Measurements from ENCODE around the genes ZNF862, ZNF775 and GIMAP1.

DNA sequence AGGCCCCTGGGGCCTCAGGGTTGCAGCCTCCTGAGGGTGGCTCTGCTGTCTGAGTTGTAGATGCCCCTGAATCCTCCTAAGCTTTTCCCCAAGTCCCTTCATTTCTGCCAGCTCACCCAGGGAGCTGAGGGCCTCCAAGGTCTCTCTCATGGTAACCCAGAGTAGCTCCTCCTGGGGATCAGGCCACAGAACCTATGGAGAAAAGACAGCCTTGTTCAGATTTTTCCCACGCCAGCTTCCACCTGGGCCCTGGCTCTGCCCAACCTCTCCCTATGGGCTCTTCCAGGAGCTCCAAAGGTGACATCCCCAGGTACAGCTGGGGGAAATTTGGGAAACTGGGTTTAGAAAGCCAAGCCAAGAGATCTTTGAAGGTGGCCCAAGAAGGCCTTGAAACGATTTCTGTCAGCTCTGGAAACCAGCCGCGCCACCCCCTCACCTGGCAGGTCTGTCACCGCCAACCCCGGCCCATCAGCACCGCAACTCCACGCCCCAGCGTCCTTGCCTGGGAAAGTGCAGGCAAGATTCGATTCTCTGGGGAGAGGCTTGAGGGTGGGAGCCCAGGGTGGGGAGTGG, 2.4 kb downstream of the ZNF467 start:
- RRBS: no CpG with 5 or more reads among the region's 10 CpGs

DNA sequence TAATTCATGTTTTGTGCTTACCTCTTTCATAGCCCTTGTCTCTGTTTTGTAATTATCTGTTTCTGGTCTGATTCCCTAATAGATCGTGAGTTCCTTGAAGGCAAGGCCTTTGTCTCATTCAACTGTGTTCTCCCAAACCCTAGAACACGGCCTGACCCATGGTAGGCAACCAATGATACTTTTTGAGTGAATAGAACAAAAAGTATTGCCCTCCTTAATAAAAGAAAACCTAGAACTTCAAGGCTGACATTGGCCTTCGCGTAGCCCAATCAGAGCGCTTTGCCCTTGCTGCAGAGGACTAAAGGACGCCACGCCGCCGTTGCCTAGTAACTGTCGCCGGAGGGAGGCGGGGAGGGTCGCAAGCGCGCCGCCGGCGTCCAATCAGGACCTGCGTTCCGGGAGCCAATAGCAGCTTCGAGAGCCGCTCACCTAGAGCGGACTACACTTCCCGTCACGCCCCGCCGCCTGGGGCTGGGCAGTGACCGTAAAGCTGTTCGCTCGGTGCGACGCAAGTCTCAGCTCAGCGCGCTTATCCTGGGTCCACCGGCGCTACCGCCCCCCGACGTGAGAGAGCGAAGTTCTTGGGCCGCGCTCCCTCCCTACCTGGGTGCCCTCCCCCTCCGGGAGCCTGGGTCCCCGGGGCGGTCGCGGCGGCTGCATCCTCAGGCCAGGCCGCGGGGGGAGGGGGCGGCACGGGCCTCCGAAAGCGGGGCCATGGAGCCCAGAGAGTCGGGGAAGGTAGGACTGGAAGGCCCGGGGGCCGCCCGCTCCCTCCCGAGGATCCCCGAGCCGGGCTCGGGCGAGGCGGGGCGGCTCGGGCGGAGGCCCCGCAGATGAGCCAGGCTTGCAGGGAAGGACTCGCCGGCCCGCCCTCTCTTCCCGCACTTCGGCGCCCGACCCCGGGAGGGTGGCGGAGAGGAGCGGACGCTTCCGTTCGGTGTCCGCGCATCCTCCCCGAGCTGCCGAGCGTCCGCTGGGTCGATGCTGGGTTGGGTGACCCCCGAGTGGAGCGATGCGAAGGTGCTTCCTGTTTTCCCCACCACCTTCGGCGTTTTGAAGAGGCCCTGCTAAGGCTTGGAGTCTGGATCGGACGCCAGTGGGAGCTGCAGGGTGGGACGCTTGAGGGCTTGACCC, at the start of gene ZNF862:
ZNF862 (plus strand) TSS at position 478 of the 1,134 bp plus-strand sequence.
- RRBS: 2% methylated on average over 30 of the region's 96 CpGs

DNA sequence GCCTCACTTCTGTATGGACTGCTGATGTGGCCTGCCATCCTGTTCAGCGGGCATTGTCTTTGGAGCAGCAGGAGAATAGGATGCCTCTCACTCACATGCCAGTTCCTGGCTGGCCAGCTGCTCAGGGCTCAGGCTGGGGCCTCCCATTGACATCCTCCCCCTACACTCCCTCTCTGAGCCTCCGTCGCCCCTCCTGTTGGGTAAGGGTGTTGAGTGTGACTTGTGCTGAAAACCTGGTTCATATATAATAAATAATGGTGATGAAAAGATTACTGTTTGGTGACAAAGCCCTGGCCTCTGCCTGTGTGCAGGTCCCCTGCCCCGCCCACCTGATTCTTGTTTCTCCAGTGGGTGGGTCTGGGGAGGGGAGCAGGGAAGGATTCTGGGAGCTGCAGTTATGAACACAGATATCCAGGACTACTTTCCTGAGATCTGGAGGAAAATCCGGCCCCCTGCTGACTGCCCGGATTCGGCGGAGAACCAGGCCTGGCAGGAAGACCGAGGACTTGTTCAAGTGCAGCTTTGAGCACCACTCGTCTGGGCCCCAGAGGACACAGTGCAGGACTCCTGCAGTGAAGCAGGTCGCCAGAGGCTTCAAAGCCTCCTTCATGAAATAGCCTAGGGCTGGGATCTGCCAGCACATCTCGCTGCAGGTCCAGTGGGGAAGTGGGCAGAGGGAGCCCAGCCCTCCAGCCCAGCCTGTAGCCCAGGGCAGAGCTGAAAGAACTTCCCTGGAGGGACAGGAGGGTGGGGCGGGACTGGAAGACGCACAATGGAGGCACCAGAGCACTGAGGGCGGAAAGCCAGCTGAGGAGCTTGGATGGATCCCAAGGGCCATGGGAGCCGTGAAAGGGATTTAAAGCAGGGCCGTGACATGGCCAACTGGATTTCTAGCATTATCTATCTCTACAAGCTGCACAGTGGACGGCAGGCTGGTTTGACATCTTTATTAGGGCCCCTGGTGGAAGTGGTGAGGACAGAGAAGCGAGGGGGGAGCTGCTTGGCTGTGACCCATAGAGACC, 7.0 kb downstream of the ATP6V0E2 start:
- RRBS: no CpG with 5 or more reads among the region's 19 CpGs

GRCh38 chr7:150324030-150325093, 1.0 kb upstream of the ACTR3C start:
- RRBS: no CpG with 5 or more reads among the region's 15 CpGs

- RRBS: 5% methylated on average over 20 of the region's 52 CpGs
Observed at GRCh38 chr7:150379202-150379741, at the start of gene ZNF775. Gene ZNF775 (plus strand): TSS chr7:150379330.

DNA sequence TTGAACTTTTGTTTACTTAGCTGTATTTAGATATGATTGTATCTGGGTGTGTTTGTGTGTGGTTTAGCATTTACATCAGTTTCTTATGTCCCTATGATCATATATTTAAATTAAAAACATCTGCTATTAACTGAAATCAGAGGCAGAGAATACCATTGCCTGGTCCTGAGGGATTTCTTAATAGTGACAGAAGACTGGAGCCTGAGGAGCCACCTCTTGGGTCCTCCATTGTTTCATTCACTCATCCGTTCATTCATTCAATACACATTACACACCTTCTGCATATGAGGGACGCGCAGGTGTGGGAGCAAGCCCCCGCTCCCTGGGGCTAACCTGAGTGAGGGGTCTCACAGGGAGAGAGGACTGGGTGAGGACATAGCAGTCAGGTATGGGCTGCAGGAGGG, 4.0 kb downstream of the ZNF775 start:
- RRBS: no CpG with 5 or more reads among the region's 4 CpGs

- RRBS: no CpG with 5 or more reads among the region's 8 CpGs
Observed at GRCh38 chr7:150476605-150477164, 26.3 kb downstream of the GIMAP8 start.

- RRBS: no CpG with 5 or more reads among the region's 2 CpGs
Observed at GRCh38 chr7:150518239-150518538, 3.5 kb downstream of the GIMAP7 start.

DNA sequence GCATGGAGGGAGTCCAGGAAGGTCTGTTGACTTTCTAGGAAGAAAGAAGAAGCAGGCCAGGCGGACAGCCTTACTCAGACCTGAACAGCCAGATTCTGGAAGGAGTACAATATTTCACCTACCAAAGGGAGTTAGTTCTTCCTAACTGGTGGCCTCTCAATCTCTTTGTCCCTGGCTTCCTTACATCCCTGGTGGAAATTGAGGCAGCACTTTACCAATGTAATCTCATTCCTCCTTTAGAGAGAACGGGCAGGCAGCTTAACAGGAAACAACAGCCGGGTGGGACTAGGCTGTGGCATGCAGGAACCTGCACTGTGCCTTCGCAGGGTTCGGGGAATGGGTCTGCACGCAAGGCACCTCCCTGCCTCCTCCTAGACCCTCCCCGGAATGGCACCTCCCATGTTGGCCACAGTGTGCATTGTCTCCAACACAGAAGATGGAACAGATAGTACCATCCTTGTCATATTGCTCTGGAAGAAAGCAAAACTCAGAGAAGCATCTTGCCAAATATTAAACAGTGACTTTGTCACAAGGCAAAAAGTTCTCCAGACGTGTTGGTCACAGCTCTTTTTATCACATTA, 796 bp downstream of the GIMAP6 start:
- RRBS: no CpG with 5 or more reads among the region's 8 CpGs

GRCh38 chr7:150668287-150668918, 17.1 kb upstream of the GIMAP2 start:
- RRBS: no CpG with 5 or more reads among the region's 3 CpGs

DNA sequence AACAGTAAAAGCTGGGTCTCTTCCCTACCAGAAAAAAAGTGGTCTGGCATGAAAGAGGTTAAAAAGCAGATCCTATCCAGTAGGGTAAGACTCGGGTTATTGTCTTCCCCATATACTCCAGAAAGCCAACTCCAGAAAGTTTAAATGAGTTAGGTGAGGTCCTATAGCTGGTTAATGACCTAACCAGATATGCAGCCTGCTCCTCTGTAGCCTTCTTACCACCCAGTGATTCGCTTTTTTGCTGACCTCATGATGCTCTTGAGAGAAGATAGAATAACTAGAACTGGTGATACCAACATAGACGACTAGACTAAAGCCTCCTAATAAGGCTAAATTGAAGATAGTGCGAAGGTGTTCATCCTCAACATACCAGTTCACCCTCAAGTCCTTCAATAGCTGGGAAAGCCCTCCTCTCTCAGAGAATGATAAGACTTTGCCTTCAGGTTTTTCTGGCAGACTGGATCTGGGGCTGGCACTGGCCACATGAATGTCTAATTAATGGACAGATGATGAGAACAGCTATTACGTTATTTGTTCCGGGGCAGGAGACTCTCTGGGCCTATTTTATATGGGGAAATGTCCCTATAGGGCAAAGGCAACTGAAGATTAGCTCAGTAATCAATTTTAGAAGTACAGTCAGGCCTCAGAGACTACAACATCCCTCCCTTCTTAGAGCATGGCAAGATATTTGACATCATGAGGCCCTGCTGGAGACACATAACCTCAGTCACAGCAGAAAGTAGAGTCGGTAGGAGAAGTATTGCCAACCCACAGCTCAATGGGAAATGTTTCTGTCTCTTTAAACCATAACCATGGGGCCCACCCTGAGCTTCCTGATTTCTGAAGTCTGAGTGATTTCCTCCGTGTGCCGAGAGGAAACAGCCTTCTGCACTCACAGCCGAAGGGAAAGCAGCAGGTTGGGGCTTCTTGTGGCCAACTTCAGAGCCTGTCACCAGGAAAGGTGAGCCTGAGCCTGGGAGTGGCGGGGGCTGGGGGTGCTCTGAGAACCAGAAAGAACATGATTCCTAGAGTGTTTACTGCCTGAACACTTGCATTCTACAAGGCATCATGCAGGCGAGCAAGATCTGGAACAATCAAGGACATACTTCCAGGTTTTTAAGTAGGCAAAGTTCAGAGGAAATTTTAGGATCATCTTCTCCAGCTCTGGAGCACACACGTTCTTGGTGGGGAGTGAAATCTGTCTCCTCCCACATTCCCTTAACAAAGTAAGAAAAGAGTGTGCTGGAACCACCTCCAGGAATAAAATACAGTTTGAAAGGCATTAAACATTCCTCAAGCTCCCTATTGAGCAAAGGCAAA, at the start of gene GIMAP1:
GIMAP1 (plus strand) TSS at position 884 of the 1,320 bp plus-strand sequence.
- RRBS: no CpG with 5 or more reads among the region's 13 CpGs

- RRBS: 97% methylated on average over 11 of the region's 57 CpGs
Observed at GRCh38 chr7:150720037-150720988, 3.9 kb downstream of the GIMAP1 start.

DNA sequence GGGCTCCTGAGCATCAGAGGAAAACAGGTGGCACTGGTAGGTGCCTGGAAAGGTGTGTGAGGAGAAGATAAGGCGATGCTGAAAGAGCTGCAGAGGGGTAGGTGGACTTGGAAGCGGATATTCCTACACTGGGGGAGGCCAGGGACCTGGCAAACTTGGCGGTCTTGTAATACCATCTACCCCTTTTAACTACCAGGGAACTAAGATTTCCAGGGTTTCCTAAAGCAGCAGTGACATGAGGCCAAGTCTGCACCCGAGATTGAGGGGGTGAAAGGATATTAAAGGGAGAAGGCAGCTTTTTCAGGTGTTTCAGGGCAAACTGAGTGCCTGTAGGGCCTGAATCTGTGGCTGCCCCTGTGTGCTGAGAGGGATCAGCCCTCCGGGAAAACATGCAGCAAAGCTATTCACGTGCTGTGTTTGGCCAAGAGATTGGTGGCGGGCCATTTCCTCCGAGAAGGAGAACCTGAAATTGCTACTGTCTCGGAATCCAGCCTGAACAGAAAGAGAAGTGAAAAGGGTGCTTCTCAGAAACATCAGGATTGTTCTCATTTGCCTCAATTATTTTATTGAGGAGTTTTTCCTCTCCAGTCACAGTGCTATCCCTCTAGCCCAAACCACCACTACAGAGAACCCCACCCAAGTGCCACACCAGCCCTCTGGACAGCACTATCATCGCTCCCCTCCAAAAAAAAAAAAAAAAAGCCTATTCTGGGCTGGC, 15.9 kb downstream of the GIMAP5 start:
- RRBS: no CpG with 5 or more reads among the region's 10 CpGs

GRCh38 chr7:150801128-150801996, 793 bp downstream of the TMEM176A start:
- RRBS: 69% methylated on average over 5 of the region's 32 CpGs

DNA sequence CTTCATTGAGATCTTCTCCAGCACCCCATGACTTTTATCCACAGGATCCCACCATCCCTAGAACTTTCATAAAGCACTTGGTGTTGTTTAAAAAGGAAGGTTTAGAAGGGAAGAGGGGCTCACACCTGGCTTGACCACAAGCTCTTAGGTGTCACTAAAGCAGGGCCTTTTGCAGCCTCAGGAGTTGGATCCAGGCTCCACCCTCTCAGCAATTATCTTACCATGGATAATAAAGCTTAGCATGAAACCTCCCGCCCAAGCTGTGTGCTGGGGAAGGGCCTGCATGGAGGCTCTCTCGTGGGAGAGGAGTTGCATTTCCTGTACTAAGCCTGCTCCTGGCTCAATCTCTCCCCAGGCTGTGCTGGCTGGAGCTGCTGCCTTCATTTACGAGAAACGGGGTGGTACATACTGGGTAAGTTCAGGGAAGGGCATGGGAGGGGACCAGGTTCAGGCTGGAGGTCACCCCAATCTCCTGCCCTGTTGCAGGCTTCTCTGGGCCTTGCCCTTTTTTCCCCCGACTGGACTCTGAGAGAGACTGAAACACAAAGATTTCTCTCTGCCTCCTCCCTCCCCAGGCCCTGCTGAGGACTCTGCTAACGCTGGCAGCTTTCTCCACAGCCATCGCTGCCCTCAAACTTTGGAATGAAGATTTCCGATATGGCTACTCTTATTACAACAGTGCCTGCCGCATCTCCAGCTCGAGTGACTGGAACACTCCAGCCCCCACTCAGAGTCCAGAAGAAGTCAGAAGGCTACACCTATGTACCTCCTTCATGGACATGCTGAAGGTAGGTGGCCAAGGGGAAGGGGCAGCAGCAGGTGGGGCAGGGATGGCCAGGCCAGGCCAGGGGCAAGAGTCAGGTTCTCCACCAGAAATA, 2.7 kb downstream of the TMEM176A start:
- RRBS: no CpG with 5 or more reads among the region's 10 CpGs

GRCh38 chr7:150903522-150903977, 51.2 kb downstream of the AOC1 start:
- RRBS: no CpG with 5 or more reads among the region's 12 CpGs

GRCh38 chr7:150947079-150947627, 31.0 kb downstream of the KCNH2 start:
- RRBS: 59% methylated on average over 2 of the region's 27 CpGs

DNA sequence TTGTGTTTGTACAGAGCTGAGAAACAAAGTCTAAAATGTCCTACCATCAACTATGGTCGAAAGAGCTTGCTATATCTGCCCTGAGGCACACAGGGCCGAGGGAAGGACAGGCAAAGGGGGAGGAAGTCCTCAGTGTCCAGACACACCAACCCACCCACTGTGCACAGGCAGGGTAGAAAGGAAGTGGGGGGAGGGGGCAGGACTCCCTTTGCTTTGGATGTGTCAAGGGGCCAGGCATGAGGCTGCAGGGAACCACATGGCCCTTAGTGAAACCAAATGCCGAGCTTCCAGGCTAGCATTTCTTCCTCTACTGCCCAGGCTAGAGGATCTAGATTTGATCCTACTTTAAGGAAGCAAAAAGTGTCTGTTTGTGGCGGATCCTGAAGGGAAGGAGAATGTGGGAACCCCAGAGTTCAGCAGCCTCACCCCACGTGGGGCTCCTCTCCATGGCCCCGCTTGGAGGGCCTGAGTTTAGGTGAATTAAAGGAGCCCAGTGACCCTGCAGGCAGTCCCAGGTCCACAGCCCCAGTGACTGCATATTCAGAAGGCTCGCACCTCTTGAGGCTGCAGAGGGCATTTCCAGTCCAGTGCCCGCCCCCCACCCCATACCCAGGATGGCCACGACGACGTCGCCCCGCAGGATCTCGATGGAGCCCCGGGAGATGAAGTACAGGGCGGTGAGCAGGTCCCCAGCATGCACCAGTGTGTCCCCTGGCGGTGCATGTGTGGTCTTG, 28.4 kb downstream of the KCNH2 start:
- RRBS: no CpG with 5 or more reads among the region's 17 CpGs

DNA sequence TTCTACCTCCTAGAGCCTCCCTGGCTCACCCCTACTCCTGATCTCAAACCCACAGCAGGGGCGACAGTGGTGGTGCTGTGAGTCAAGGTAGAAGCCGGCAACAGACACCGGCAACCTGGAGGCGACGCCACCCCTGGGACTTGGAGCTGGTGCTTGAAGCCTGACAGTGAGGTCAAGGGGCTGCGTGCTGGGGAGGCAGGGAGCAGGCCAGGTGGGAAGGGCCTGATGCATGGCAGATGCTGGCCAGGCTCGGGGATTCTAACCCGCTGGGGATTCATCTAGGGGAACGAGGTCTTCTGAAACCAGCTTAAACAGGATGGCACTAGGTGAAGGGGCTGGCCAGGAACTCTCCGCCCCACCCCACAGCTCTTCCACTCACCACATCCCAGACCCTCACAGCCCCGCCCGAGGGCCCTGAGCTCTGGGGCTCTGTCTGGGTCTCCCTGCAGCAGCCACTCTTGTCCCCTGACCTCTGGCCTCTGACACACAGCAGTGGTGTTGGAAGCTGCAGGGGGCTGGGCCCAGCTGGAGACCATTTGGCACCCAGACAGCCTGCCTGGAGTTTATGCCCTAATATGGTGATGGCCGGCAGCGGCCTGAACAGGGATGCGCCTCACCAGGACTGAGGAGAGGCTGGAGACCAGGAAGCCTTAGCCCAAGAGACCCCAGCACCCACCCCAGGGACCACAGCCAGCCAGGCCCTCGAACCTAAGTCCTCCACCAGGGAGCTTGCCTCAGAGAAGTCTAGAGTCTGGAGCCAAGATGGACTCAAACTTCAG, 16.3 kb downstream of the KCNH2 start:
- RRBS: no CpG with 5 or more reads among the region's 16 CpGs

DNA sequence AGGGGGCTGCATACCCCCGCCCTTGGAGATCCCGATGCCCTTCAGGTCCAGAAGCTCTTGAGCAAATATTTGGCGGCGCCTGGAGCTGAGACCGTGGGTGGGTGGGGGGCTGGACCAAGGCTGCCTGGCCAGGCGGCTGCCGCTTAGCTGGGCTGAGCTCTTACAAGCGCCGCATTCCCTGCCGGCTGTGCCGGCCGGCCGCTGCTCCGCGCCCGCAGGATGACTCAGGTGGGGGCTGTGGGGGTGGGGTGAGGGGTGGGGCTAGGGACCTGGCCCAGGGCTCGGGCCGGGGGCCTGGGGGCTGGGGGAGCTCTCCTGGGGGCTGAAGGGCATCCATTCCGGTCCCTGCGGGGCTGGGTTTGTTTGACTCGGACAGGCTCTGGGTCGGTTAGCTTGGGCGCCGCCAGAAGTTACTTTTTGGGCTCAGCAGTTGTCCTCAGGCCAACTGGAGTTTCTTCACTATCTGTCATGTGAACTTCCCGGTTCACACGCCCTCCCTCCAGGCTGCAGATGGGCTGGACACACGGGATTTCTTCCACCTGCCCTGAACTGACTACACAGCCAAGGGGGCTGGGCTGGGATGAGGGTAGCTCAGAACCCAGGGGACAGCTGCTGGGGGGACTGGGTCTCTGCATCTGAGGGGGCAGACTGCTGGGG, 3.7 kb downstream of the SLC4A2 start:
- RRBS: 100% methylated on average over 1 of the region's 27 CpGs

Data from Jurkat, Clone E6-1 (cell line).